GM23248 (cell line): ENCODE results near the genes RNF138 and MEP1B.

GRCh38 chr18:26390090-26390709 is 158.2 kb downstream of the KCTD1 start:
- RAMPAGE, long total RNA: no peak

- RAMPAGE, long total RNA: no peak
These were observed 107.7 kb upstream of the KCTD1 start for GRCh38 chr18:26655832-26656726.

- RAMPAGE, long total RNA: no peak
These were observed 155.1 kb upstream of the KCTD1 start for GRCh38 chr18:26703213-26704060.

DNA sequence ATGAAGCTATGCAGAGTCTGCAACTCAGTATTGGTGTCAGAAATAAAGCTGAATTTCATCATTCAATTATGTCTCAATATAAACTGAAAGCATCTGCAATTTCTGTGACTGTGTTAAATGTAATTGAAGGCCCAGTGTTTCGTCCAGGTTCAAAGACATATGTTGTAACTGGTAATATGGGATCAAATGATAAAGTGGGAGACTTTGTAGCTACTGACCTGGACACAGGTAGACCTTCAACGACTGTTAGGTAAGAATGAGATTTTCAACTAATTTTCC is 18.3 kb downstream of the DSG1 start:
- RAMPAGE, long total RNA: no peak

DNA sequence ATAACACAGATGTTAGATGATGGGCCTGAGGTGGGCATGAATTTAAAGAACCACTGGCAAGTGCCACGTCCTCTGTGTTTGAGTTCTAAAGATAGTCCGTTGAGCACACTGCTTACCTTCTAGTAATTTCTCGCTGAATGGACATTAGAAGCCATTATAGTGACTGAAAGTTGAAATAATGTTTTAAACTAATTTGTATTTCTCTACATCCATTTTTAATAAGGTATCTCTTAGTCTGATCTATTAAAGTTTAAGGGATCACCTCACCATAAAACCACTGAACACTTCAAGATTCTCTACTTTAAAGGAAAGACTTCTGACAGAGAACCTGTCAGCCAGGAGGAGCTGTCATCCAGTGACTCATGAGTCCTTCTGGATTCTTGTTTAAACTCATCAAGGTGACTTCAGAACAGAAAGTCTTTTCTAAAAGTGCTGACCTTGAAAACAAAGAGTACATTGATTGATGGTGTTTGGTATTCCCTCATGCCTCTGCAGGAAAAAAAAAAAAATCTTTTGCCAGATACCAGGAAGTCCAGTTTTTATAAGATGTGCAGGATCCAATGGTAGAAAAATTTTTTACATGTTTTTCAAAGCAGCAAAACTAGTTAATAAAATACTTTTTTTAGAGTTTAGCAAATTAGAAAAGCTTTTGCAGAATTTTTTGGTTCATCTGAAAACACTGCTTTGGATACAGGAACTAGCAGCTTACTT is 12.3 kb downstream of the DSG2 start:
- RAMPAGE, long total RNA: no peak

DNA sequence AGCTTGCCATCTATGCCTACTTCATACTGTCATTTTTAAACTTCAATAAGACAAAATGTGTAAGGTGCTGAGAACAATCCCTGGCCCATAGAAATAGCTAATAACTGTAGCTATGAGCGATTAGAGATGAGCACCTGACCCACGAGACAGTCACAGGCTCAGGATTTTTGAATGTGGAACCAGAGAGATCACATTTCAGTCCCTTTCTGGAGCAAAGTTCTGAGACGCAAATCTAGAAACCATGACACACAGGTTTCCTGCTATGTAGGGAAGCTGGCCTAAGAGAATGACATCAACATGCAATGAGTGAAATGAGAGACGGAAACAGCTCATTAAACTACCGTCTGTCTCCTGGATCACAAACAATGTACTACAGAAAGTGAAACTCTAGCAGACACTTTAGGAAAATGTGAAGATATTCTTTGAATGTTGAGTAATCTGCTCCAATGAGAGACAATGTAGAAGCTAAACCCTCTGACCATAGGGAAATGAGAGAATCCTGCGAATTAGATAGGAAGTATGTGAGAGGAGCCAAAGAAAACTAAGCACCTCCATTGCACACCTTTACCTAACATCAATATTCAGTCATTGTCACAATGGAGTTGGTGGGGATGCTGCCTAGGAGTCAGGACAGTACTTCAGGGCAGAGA is 25.5 kb downstream of the B4GALT6 start:
- RAMPAGE, long total RNA: no peak

DNA sequence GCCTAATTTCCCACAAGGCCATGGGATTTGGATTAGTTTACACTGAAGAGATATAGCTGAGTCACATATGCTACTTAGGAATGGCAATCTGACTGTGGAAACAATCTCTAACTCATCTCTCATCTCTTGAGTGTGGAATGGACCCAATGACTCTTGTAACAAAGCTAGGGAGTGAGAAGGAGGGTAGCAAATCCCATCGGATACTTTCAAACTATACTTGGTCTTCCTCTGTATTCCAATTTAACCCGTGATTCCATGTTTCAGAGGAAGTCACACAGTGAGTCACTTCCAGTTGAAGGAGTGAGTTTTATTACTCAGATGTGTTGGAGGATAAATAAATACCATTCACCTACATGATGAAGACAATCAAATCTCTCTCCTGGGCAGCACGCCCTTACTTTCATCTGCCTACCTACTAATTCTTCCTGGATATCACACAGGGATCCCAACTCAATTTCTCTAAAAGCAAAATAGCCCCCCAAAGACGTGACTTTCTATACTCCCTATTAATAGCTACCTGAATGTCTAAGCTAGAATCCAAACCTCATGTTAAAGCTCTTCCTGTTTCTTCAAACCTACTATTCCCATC is 5.0 kb downstream of the B4GALT6 start:
- RAMPAGE, long total RNA: no peak

DNA sequence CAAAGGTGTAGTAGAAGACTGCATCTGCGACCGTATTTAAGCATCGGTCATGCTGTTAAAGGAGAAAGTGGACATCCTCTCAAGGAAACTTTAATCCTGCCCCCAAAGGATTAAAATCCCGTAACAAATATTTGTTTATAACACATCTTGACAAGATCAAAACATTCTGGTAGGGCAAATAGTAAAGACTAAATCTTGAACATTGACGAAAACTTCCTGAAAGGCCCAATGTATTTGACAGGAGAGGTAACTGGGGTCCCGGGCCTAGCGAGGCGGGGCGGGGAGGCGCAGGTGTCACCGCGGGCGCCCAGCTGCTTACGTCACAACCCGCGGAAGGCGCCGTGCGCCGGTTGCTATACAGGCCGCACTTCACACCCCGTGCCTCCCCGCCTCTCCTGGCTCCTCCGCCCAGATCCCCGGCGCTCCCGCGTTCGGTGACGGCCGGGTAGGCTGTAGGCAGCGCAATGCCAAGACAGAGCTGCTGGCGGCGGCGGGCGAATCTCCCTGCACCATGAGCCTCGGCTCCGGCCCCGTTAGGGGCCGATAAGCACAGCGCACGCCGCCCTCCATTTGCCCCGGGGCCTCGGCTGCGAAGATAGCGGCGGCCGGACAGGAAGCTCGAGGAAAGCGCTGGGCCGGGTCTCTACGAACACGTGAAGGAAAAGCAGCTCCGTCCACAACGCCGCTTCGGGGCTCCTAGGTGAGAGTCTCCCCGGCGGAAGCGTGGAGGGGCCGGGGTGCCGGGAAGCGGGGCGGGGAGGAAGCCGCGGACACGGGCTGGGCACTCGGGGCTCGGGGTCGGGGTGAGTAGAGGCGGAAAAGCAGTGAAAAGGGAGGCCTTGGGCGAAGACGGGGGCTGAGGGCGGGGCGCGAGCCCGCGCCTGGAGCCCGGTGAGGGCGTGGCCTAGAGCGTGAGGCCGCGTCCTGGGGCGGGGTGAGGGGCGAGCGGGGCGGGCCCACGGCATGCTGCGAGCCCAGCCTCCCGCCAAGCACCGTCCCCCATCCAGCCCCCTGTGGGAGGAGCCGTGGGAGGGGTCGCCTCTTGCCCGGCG is at the start of gene RNF138:
TSS of gene RNF138 (plus strand) at position 339 of the 1,052 bp plus-strand sequence.
- RAMPAGE, long total RNA: no peak

GRCh38 chr18:32096840-32097266 is 5.2 kb downstream of the RNF138 start:
- RAMPAGE, long total RNA: no peak

DNA sequence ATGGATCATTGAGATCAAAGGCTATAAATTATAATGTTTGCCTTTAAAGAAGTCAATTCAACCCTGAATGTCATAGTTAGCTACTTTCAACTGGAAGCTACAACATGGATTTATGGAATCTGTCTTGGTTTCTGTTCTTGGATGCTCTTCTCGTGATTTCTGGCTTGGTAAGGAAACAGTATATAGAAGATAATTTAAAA is at the start of gene MEP1B:
TSS of gene MEP1B (plus strand) at position 73 of the 200 bp plus-strand sequence.
- RAMPAGE, long total RNA: no peak

- RAMPAGE, long total RNA: no peak
These were observed 19.9 kb downstream of the MEP1B start for GRCh38 chr18:32209733-32210045.

DNA sequence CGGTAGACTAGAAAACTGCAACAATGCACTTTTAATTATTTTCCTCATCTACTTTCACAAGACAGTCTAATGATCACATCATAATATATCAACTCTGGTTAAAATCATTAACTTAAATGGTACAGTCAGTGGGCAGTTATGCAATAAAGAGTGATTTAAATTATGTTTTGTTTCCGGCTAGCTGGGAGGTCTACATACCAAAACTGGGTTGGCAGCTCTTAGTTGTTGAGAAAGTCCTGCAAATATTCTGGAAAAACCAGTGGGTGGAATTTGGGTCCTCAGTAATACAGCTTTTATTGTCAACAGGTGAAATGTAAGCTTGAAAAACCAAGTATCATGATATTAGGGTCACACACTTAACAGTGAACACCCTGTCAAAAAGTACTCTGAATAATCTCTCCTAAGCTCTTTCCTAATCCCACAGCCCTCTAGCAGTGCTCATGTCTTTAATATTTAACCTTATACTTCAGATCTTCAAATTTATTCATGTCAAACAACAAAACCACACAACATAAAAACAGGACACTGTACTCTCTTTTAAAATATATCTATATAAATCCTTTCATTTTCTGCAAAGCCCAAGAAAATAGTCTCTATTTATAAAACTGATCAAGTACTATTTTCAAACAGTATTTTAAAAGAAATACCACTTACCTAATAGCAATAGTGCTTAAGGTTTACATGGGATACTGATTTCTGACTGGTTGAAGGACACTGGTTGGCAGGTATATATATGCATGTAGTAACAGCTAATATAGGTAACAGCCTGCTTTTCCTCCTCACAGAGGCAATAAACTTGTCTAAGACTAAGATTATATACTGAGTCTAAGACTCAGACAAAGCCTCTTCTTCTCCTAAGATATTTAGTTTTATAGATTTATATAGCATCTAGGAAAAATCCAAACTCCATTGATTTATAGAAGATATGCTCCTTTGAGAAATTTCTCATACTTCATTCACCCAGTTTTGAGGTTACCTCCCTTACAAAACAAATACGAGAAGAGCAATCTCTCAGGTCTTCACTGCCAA is 103.8 kb downstream of the GAREM1 start:
- RAMPAGE, long total RNA: no peak

DNA sequence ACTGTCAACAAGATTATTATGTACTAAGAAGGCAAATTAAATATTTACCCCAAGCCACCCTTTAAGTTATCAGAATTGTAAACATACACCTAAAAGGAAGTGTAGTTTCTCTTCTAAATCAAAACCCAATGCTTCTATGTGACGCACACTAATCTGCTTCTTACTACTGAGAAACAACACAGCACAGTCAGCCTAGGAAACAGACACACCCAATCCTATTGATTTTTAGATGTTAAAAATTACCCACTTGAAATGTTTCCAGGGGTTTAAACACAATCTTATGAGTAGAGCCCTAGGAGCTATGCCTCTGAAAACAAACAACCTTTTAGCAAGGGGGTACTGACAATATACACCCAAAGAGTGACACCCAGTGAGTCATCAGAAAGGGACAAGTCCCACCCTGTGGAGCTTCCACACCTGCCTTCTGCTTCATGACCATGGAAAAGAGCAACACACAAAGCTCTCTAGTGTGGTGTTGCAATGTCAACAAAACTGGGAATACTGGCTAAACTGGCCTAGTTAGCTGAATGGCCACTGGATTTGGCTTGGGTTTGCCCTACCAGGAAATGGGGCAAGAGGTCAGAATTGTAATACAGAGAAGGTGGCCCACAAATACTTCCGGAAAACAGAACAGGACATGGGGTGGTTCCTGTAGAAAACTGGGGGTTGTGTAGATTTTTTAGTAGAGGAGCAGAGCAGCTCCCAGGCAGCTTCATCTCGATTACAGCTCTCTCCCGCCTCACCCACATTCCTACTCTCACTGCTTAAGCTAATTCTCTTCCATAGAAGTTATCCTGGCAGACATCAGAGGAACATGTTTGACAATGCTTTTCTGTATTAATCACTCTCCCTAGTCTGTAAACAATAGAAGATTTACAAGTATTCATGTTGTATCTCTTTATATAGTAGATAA is 98.2 kb downstream of the GAREM1 start:
- RAMPAGE, long total RNA: no peak

- RAMPAGE, long total RNA: no peak
These were observed 2.4 kb downstream of the GAREM1 start for GRCh38 chr18:32468287-32468673.

DNA sequence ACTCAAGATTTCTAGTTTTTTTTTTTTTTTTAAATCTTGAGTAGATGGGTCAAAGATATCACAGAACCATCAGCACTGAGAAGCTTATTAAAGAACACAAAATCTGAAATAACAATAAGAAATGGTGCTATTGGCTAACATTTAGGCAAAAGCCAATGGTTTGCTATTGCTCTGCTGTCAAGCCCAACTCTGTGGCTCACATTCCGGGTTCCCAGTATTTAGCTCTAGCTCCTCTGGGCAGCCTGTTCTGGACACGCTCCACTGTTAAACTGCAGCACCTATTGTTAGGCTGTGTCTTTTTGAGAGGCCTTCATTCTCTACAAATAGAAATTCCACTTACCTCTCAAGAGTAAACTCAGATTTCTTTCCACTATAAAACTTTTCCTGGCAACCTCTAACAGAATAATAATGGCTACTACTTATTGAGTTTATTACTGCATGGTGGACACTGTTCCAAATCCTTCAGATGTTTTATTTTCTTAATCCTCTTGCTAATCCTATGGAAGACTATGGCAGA is 3.7 kb upstream of the KLHL14 start:
- RAMPAGE, long total RNA: no peak

GRCh38 chr18:33819771-33820286 is 241.8 kb downstream of the ASXL3 start:
- RAMPAGE, long total RNA: no peak

DNA sequence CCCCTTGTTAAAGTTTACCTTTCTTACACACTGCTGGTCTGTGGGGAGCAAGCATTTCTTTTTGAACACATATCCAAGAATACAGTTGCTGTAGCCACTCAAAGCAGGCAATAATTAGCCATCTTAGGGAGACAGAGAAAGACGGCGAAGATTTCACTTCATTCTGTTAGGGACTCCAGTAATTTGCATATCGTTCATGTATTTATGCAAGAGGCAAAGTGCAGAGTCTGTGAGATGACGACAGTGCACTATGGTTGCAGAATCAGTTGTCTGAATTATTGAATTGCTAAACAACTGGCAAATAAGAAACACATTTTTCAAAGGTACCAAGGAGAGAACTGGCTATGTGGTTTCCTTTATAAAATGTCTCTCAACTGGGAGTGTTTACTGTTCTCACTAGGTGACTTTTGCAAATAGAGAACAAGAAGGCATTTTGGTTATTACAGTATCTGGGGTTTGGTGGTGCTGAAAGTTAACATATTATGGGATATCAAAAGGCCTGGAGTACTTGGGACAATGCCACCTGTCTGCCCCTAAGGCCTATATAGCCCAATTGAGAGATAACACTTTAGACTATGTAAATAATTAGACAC is 103.2 kb downstream of the NOL4 start:
- RAMPAGE, long total RNA: no peak

GRCh38 chr18:34660147-34660912 is 49.8 kb upstream of the DTNA start:
- RAMPAGE, long total RNA: no peak

GRCh38 chr18:34977214-34977907 is 63.9 kb upstream of the MAPRE2 start:
- RAMPAGE, long total RNA: no peak

DNA sequence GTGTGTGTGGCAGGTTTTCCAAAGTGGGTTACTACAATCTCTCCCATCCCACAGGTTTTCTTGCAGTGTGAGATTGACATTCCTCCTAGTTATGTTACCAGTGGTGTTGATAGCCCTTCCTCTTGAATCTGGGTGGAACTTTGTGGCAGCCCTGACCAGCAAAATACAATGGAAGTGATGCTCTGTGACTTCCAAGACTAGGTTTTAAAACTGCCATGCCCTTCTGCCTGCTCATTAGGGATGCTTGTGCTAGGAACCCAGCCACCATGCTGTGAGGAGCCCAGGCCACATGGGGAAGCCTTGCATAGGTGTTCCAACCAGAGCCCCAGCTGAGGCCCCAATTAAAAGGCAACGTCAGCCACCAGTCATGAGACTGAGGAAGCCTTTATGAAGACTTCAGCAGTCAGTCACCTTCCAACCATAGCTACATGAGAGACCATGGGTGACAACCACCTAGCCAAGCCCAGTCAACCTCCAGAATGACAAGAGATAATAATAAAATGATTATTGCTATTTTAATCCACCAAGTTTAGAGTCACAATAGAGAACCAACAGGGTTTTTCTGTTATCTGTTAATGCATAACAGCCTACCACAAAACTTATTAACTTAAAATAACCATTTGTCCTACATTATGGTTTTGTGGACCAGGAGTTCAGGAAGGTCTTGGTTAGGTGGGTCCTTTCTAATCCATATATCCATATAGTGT is 13.9 kb upstream of the MAPRE2 start:
- RAMPAGE, long total RNA: no peak